ENCODE measurements around the genes SLC25A45, KCNK7 and MAP3K11.

DNA sequence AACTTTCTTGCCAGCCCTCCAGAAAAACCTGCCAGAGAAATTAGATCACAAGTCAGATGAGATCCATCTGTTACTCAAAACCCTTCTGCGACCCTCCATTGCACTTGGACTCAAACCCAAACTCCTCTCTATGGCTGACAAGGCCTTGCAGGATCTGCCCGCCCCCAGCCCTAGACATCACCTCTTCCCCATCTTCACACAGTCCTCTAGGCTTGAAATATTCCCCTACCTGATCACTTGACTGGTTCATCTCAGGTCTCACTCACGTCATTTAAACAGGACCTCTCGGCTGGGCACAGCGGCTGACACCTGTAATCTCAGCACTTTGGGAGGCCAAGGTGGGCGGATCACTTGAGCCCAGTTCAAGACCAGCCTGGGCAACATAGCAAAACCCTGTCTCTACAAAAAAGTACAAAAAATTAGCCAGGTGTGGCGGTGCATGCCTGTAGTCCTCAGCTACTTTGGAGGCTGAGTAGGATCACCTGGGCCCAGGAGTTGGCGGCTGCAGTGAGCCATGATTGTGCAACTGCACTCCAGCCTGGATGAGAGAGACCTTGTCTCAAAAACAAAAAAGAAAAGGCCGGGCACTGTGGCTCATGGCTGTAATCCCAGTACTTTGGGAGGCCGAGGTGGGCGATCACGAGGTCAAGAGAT is 1.4 kb upstream of the ZNHIT2 start:
- PRO-cap = no peak
- RAMPAGE, long total RNA, 2 experiments = no peak in any of the 2 experiments

DNA sequence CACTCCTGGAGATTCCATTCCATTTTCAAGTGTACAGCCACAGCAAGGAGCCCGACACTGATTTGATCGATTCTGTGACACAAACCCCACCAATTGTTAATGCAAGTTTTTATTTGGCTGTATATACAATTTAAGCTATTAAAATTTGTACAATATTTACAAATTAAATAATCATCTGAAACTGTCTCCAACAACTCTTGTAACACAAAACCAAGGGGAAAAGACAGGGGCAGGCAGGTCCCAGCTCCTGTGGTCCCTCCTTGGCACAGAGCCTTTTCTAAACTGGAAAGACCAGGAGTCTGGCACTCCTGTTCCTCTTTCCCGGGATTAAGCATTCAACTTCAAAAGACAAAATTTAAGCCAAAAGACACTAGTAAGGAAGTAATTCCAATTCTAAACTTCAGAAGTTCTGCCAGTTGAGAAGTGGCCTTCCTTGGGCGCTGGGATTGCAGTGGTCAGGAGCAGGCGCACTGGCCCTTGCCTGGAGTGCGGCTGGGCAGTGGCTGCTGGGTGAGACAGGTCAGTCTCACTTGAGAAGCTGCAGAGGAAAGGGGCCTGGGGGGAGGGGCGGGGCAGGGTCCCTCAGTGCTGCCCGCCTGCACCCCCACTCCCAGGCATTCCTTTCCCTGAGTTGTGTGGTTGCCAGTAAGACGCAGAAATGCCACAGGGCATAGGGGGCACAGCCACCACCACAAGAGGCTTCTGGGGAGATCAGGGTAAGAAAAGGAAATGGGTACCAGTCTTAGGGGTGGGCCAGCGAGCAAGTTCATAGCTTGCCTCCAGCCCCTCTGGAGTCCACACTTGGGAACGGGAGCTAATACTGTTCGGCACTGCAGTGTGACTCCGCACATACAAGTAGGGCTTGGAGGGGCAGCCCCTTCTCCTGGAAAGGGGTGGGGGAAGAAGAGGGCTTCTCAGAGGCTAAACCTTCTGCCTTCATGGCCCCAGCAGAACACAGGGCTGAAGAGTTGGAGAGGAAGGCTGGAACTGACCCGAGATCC is 5.4 kb downstream of the MRPL49 start:
- PRO-cap = no peak
- RAMPAGE, long total RNA, 2 experiments = no peak in any of the 2 experiments

DNA sequence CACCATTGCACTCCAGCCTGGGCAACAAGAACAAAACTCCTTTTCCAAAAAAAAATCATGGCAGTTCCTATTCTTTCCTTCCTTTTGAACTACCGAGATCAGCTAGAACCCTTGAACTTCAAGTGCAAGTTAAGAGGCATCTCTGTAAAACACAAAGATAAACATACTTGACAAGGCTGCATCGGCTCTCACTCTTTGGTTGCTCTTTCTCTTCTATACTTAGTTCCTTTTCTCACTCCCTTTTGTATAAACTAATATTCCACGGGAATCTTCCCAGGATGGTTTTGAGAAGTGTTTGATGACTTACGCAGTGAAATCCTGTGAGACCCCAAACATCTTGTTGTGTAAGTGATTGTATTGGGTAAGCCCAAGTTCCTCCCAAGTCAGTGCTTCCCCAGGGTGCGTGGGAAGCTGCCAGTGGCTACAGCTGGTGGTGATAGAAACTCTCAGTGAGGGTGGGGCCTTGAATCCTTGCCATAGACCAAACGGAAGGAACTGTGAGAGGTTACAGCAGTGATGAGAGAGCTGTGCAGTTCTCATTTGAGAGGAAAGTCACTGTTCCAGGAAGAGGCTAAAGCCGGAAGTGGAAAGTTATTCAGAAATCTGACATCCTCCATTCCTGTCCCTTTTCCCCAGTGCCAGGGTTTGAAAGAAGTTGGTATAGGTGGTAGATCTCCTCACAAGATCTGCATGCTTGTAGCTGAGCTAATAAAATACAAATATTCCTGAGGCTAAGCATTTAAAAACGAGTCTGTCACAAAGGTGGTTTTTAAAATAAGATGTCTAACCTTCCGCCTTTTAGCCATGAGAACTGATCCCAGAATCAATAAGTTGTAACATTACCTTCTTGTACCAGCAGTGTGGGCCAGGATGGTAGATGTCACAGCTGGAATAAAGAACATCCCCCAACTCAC is 23.9 kb upstream of the CDC42EP2 start:
- PRO-cap = bidirectional peak, plus-strand start at position 539 of the sequence, minus-strand start at position 196 of the sequence; unidirectional peak, plus-strand start at position 598 of the sequence
- RAMPAGE, long total RNA, 2 experiments = no peak in any of the 2 experiments

- PRO-cap = no peak
- RAMPAGE, long total RNA, 2 experiments = no peak in any of the 2 experiments
Observed at GRCh38 chr11:65301617-65302540, 12.8 kb upstream of the CDC42EP2 start.

GRCh38 chr11:65382052-65382893 is at the start of gene SLC25A45:
Gene SLC25A45, minus strand, starts transcription at chr11:65382646.
- PRO-cap = bidirectional peak, plus-strand start at chr11:65382158, minus-strand start at chr11:65382164; bidirectional peak, plus-strand start at chr11:65382606, minus-strand start at chr11:65382835
- RAMPAGE, long total RNA, 2 experiments = no peak in any of the 2 experiments

DNA sequence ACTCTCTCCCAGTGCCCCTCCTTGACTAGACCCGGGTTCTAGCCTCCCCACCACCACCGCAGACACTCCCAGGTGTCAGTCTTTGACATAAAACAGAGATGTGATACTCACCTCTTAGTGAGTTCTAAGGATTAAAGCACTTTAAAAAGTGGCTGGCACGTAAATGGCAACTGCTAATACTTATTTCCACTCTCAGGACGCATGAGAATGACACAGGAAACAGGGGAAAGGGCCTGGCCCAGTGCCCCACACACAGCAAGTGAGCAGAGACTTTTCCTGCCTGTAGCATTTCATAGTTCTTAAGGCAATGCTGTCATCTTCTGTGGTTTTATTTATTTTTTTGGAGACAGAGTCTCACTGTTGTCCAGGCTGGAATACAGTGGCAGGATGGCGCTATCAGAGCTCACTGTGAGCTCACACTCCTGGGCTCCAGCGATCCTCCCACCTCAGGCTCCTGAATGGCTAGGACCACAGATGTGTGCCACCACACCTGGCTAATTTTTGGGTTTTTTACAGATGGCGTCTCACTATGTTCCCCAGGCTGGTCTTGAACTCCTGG is 2.0 kb upstream of the FRMD8 start:
- PRO-cap = no peak
- RAMPAGE, long total RNA, 2 experiments = no peak in any of the 2 experiments

- PRO-cap = no peak
- RAMPAGE, long total RNA, 2 experiments = no peak in any of the 2 experiments
Observed at GRCh38 chr11:65429683-65430496, 43.5 kb downstream of the FRMD8 start.

DNA sequence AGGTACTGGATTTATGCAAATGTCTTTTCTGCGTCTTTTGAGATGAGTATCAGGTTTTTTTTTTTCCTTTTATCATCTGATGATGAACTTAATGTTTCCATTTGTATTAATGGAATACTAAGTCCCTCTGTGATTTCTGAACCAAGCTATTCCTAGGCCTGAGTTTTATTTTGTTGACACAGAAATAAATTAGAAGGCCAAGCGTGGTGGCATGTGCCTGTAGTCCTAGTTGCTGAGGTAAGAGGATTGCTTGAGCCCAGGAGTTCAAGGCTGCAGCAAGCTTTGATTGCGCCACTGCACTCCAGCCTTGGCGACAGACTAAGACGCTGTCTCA is 53.7 kb downstream of the FRMD8 start:
- PRO-cap = no peak
- RAMPAGE, long total RNA, 2 experiments = no peak in any of the 2 experiments

- PRO-cap = no peak
- RAMPAGE, long total RNA, 2 experiments = no peak in any of the 2 experiments
Observed at GRCh38 chr11:65449945-65450144, 63.4 kb downstream of the FRMD8 start.

GRCh38 chr11:65499187-65499944 is 25.5 kb upstream of the SCYL1 start:
- PRO-cap = no peak
- RAMPAGE, long total RNA, 2 experiments = no peak in any of the 2 experiments

GRCh38 chr11:65538419-65538898 is 13.6 kb downstream of the SCYL1 start:
- PRO-cap = no peak
- RAMPAGE, long total RNA, 2 experiments = no peak in any of the 2 experiments

DNA sequence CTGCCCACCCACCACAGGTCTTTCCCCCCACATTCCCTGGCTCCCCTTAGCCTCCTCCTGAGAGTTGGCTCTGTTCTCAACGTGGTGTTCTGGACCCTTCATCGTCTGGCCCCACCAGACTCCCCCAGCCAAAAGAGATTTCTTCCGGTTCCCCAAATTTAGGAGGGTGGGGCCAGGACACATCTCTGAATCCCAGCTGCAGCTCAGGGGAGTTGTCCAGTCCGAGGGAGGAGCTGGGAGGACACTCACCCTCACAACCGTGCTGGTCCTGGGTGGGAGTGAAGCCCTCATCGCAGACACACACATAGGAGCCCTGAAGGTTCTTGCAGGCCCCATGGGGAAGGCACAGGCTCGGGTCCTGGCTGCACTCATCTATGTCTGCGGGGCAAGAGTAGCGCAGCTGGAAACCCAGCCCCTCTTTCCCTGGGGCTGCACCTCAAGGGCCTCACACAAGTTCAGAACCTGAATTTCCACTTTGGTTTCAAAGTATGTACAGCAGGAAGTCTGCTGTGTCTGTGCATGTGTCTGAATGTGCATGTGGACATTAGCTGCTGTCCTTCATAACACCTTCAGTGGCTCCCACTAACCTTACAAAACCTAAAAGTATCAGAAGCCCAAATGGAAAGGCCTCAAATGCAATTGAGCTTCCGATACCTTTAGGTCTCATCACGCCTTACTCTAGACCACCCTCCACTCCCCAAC is 16.6 kb downstream of the SCYL1 start:
- PRO-cap = no peak
- RAMPAGE, long total RNA, 2 experiments = start-site peak on the minus strand in 1 of 2 experiments, centred at position 418 of the sequence, 12 reads per replicate

DNA sequence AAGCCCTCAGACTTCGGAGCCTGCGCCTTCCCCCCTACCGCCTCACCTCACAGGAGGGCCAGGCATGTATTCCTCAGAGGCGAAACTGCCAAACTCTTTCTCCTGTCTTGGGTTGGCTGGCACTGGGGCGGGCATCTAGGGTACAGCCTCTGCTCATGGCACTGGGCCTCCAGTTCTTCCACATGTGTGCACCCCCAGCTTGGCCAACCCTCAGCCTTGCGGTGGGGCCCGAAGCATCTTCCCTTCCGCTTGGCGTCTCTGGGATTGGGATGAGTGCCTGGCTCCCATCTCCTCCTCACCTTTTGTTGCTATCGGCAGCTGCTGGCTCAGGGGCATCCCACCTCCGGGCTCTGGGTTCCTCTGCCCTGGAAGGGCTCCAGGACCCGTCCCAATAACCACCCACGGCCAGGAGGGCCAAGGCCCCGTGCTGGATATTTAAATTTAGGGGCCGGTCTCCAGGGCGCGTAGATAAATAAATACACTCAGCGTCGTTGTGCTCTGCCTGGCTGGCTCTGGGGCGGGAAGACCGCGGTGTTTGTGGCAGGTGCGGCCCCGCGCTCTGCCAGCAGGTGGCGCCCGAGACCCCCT is 1.5 kb downstream of the FAM89B start:
- PRO-cap = bidirectional peak, plus-strand start outside the sequence, minus-strand start at position 508 of the sequence
- RAMPAGE, long total RNA, 2 experiments = no peak in any of the 2 experiments

DNA sequence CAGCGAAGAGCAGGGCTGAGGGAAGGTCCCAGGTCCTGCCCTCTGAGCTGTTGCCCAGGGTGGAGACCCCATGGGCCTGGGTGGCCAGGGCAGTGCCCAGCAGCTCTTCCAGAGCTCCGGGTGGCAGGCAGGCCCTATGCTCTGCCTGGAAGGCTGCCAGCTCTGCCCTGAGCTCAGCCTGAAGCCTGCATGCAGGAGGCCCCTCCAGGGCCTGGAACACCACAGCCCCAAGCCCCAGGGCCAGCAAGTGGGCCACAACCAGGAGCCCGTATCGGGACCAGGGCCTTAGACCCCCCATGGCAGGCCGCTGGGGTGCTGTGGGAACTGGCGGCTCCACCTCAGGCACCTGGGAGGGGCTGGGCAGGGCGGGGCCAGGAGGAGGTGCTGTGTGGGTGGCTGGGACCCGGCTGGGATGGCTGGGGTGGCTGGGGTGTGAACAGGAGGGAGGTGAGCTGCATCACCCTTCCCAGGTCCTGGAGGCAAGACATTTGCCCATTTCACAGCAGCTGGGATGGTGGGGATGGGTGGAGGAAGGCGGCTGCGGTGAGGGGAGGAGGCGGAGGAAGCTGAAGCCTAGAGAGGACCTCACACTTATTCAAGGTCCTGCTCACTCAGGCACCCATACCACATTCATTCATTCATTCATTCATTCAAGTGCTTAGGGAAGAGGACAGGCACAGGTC is at the start of gene KCNK7:
Gene KCNK7, minus strand, starts transcription at position 326 of the 683 bp plus-strand sequence.
- PRO-cap = no peak
- RAMPAGE, long total RNA, 2 experiments = no peak in any of the 2 experiments

DNA sequence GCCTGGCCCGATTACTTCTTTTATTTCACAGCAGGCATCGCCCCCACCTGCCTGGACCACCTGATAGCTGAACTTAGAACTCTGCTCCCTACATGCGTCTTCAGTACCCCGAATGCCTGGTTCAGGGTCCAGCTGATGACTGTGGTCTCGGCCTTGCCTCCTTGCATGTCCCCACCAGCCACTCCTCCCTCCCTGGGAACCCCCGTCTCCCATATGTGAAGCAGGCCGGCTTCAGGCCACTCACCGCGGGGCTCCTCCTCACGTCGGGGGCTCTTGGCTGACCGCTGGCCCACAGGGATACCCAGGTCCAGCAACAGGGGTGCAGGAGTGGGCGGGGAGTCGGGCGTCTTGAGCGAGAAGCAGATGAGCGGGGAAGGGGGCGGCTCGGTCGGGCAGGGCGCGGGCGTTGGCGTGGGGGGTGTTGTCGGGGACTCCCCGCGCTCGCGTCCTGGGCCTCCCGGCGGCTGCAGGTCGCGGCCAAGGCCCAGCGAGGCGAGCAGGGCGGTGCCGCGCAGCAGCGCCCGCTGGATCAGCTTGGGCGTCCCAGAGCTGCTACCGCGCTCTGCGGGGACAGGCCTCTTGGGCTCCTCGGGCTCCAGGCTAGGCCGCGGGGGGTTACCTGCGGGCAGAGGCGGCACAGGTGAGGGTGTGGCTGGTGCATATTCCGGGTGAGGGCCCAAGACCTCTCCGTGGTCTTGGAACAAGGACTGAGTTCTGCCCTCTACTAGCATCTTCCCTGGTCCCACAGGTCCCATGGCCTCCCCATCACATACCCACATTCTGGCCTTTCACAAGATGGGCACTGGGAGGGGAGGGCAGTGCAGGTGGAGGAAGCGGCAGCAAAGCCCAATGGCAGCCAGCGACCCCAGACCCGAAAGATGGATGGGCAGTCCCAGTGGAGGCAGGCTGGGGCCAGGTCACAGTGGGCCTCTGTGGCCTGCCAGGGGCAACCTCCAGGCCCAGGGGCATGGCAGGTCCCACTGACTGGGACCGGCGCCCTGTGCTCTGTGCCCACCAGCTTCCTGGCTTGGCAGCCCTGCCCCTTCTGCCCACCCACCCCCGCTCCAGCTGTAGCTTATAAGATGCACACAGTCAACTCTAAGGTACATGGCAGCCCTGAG is 3.9 kb upstream of the KCNK7 start:
- PRO-cap = unidirectional peak, plus-strand start at position 606 of the sequence
- RAMPAGE, long total RNA, 2 experiments = no peak in any of the 2 experiments

DNA sequence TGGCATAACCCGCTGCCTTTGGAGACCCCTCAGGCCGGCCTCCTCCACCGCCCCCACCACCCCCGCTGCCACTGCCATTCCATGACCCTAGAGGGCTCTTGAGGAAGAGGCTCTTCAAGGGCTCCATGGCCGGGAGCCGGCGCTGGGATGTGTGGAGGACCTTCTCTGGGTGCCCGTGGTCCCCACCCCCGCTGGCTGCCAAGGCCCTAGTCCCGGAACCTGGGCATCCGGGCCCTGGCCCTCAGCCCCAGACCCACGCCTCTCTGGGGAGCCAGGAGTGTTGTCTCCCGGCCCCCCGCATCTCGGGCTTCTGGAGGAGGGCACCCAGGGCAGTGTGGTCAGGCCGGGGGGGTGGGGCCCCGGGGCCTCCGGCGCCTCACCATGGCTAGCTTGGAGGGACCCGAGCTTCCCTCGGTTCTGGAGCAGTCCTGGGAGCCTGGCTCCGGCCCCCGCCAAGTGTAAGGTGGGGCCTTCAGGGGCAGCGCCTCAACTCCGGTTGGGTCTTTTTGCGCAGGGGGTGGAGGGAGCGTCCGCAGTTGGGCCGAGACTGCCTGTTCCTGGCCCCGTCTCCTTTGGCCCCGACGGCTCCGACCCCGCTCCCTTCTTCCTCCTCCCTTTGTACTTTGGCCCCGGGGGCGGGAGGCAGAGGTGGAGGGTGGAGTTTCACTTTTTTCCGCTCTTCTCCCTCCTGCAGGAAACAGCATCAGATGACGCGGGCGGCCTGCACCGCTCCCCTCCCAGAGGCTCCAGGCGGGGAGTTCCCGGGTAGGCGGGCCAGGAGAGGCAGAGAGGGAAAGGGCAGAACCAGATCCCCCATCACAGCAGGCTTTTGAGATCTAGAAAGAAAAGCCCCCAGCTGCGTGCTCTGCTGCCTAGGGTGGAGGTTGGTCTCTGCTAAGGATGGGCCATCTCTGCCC is at the start of gene MAP3K11:
Gene MAP3K11, minus strand, starts transcription at position 592 of the 917 bp plus-strand sequence.
- PRO-cap = bidirectional peak, plus-strand start at position 777 of the sequence, minus-strand start at position 574 of the sequence
- RAMPAGE, long total RNA, 2 experiments = start-site peak on the minus strand in 1 of 2 experiments, centred at position 583 of the sequence, 76 reads per replicate

- PRO-cap = no peak
- RAMPAGE, long total RNA, 2 experiments = no peak in any of the 2 experiments
Observed at GRCh38 chr11:65640971-65641671, 3.2 kb downstream of the SIPA1 start.

DNA sequence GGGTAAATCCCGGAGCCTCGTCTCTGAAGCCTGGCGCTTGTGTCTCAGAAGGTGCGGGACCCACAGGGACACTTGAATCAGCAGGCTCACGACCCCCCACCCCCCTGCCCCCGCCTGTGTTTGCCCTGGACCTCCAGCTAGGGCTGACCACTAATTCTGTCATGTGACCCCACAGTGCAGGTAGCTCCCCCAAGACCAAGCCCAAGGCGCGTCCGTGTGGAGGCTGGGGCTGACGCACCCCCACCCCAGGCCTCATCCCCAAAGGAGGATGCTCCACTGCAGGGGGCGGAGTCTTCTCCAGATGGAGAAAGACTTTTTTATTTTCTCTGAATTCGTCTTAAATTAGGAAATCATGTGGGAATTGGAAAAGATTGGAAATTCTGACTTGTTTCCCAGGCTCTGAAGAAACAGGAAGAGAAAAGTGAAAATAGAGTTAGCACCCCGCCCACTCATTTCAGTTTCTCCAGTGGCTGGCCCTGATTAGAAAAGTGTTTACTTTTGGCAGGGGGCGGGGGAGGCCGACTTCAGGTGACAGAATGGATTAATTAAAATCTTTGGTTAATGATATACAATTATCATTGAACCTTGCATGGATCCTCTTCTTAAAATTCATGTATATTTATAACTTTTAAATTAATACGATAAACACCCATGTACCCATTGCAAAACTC is 1.1 kb upstream of the RELA start:
- PRO-cap = unidirectional peak, minus-strand start at position 401 of the sequence
- RAMPAGE, long total RNA, 2 experiments = no peak in any of the 2 experiments

DNA sequence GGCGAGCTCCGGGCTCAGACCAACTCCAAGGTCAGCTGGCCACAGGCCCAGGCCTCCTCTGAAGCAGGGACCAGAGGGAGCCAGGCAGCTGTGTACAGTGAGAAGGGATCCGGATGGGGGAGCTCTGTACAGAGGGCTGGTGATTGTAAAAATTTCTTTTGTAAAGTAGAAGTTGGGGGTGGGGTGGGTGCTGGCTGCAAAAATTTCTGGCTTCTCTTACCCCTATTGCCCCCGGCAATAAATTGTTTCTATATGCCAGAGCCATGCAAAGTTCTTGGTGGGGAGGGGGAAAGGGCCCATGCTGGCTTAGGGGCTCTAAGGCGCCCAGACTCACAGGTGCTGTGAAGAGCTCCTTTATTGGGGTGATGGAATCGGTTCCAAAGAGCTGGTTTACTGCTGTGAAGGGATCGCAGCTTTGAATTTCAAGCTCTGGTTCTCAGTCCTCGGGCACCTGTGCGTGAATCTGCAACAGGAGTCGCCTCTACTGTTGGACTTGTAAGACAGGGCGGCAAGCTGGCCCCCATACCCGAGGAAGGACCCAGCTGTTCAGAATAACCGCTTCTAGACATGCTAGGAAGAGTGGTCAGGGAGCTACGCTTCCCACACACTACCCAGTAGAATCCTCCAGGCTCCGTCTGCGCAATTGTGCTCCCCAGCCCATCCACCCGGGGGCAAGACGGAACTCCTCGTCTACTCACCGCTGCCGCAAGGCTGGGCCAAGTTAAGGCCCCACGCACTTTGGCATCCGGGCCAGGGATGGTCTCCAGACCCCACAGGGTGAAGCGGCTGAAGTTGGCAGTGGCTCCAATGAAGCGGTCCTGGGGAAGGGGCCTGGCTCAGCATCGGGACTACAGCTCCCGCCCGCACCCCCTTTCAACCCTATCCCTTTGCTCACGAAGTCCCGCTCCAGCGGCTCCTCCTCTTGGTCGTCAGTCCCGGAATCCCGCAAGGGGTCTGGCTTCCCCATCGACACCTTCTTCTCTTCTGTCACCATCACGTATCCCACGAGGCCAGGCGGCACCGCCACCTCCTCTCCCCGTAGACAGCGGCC is 926 bp downstream of the RNASEH2C start:
- PRO-cap = no peak
- RAMPAGE, long total RNA, 2 experiments = no peak in any of the 2 experiments

GRCh38 chr11:65775257-65775801 is 5.4 kb downstream of the AP5B1 start:
- PRO-cap = no peak
- RAMPAGE, long total RNA, 2 experiments = no peak in any of the 2 experiments